Gastrocnemius medialis (tissue), 3 donors: ENCODE results near the gene ZNF557.

DNA sequence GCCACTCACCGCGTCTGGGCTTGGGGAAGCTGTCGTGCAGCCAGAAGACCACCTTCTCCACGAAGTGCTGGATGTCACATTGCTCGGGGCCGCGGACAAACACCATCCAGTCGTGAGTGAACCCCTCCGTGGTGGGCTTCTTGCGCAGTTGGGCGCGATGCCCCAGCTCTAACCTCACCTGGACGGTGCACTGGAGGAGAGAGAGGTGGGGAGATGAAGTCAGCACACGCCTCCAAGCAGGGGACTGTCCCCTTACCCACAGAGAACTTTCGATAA is 9.3 kb downstream of the MLLT1 start:
- PRO-cap, result no peak
- RAMPAGE, long total RNA, 3 experiments, result no peak in any of the 3 experiments

GRCh38 chr19:6278301-6278815 is 1.4 kb downstream of the MLLT1 start:
- PRO-cap, result no peak
- RAMPAGE, long total RNA, 3 experiments, result no peak in any of the 3 experiments

DNA sequence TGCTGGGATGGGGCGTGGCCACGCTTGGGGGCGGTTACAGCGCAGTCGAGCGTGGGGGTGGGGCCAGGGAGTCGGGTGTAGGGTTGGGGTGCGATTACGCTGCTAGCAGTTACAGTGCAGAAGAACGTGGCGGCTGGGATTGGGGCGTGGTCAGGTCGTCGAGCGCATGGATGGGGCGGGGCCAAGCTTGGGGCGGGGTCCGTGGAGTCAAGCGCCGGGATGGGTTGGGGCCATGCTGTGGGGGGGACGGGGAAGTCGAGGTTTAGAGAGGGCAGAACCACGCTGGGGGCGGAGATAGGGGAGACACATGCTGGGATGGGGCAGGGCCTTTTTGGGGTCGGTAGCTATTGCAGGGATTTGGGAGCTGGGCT is 795 bp downstream of the ALKBH7 start:
- PRO-cap, result no peak
- RAMPAGE, long total RNA, 3 experiments, result no peak in any of the 3 experiments

GRCh38 chr19:6425982-6426585 is 1.5 kb upstream of the KHSRP start:
- PRO-cap, result no peak
- RAMPAGE, long total RNA, 3 experiments, result no peak in any of the 3 experiments

DNA sequence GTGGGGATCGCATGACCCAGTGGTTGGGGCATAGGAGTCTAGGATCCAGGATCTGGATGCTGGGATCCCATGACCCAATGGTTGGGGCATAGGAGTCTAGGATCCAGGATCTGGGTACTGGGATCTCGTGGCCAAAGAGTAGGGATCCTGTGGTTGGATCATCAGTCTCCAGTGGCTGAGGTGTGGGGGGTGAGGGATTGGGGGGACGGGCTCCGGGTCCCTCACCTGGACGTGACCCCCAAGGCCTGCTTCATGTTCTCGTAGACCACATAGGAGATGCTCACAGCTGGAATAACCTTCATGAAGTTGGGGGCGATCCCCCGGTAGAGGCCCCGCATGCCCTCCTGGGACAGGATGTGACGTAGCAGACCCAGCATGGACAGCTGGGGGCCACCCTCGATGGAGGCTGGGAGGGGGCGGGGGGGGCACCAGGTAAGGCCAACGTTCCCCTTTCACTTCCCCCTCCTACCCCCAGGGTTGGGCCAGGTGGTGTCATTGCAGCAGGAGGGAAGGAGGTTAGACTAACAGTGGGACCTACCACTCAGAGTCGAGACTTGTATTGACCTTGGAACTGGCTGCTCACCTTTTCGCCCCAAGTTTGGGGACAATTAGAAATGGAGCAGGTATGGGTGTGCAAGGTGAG is 8.3 kb upstream of the SLC25A41 start:
- PRO-cap, result no peak
- RAMPAGE, long total RNA, 3 experiments, result no peak in any of the 3 experiments

DNA sequence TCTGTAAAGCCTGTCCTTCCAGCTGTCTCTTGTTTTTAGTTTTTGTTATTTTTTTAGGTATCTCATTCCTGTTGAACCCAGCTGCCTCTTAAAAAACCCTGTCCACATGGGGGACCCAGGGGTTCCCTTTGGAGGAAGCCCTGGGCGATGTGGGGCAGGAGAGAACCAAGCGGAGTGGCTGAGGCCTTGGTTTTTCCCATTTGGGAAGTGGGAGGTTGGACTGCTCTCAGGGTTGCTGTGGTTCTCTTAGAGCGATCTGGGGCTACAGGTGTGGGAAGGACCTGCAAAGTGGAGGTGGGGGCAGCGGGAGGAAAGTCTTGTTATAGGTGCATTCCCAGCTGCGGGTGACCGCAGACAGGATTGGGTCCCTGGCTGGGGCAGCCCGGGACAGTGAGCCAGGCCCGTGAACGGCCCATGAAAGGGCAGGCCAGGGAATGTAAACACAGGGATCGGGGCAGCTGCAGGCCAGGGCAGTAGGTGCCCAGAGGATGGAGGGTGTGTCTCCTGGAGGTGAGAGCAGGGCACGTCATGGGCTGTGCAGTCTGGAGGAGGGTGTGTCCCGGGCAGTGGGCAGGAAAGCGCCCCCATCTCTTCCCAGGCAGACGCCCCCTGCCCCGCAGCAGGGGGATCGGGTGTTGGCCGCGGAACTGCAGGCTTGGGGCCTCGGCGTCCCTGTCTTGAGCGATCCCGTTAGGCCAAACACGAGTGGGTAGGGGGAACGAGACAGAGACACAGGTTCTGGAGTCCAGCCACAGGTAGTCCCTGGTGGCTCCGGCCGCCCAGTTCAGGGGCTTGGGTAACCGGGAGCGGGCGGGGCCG is 761 bp downstream of the SLC25A23 start:
- PRO-cap, result no peak
- RAMPAGE, long total RNA, 3 experiments, result no peak in any of the 3 experiments

DNA sequence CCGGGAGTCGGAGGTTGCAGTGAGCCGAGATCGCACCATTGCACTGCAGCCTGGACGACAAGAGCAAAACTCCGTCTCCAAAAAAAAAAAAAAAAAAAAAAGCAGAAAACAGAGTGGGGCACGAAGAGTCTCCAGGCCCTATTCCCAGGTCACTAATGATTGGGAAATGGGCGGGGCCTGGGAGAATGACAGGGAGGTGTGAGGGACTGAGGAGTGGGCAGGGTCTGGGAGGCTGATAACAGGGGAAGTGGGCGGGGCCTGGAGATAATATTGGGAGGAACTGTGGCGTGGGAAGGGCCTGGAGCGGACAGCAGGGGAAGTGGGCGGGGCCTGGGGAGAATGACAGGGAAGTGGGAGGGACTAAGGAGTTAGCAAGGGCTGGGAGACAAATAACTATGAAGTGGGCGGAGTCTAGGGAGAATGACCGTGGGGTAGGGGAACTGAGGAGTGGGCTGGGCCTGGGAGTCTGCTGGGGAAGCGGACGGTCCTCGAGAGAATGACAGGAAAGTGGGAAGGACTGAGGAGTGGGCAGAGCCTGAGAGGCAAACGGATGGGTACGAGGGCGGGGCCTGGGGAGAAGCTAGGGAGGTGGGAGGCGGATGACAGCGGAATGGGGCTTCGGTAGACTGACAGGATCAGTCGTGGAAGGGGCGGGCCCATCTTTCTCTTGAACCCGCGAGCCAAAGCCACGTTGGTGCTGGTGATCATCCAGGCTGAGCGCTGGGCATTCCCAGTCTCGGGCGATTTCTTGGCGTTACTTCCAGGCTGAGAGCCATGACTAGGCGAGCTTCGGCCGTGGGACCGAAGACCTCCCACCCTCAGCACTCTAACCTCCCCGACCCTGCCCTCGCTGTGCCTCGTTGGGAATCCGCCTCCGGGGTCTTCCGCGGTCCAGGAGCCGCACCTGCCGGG is 14.0 kb upstream of the TUBB4A start:
- PRO-cap, result unidirectional peak, plus-strand start at position 409 of the sequence; bidirectional peak, plus-strand start at position 575 of the sequence, minus-strand start at position 509 of the sequence
- RAMPAGE, long total RNA, 3 experiments, result no peak in any of the 3 experiments

- PRO-cap, result no peak
- RAMPAGE, long total RNA, 3 experiments, result no peak in any of the 3 experiments
These were observed 3.4 kb downstream of the C3 start for GRCh38 chr19:6716906-6717614.

DNA sequence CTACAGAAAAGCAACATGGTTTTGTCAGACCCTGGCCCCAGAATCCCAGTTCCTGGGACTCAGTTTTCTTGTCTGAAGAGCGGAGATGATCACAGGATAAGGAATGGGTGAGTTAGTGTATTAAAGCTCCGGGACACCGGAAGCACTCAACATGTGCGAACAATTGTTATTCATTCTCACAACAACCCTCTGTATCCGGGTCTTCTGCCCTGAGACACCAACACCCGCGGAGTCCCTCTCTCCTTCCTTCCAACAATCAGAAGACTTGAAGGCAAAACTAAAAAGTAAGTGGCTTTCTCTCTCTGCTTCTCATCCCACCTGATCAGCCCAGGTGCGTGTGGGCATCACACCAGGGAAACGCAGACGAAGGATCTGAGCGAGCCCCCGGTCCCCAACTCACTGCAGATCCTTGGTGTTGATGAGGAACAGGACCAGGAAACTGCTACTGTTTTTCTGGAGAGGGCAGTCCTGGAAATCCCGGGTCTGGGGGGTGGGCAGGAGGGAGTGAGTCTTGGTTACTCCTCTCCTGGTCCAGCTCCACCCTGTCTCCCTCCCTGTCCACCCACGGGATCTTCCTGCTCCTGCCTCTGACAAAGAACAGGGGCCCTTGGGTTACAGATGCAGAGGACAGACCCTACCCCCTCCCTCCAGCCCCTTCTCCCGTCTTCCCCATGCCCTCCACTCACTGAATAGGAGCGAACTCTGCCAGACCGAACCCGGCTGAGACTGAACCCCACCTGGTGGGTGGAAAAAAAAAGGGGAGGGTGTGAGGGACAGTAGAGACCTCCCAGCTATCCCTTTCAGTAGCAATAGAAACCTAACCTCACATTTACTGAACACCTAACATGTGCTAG is 1.9 kb downstream of the GPR108 start:
- PRO-cap, result no peak
- RAMPAGE, long total RNA, 3 experiments, result no peak in any of the 3 experiments

GRCh38 chr19:6753108-6754163 is 13.8 kb downstream of the SH2D3A start:
- PRO-cap, result unidirectional peak, plus-strand start at chr19:6753584
- RAMPAGE, long total RNA, 3 experiments, result no peak in any of the 3 experiments

- PRO-cap, result no peak
- RAMPAGE, long total RNA, 3 experiments, result no peak in any of the 3 experiments
These were observed 6.5 kb downstream of the SH2D3A start for GRCh38 chr19:6760509-6761313.

GRCh38 chr19:7069059-7069808 is at the start of gene ZNF557:
TSS of gene ZNF557 (plus strand) at chr19:7069703.
- PRO-cap, result unidirectional peak, plus-strand start at chr19:7069465; bidirectional peak, plus-strand start at chr19:7069708, minus-strand start at chr19:7069627
- RAMPAGE, long total RNA, 3 experiments, result start-site peak on the plus strand in 1 of 3 experiments, at chr19:7069676-7069710 at its widest, 34 reads per replicate

DNA sequence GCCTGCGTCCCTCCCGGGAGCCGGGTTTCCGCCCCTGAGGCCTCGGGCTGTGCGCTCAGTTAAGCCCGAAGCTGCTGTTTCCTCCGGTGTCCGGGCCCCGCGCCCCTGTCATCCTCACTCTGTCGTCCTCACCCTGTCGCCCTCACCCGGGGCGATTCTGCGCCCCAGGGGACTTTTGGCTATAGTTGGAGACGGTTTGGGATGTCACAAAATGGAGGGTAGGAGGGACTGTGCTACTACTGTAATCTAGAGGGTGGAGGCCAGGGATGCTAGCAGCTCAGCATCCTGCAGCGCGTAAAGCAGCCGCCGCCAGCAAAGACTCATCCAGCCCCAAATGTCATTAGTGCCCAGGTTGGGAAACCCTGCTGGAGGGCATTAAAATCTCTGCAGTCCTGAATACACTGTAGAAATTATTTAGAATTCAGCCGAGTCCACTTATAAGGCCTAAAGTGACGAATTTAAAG is 338 bp downstream of the ZNF557 start:
- PRO-cap, result no peak
- RAMPAGE, long total RNA, 3 experiments, result no peak in any of the 3 experiments

DNA sequence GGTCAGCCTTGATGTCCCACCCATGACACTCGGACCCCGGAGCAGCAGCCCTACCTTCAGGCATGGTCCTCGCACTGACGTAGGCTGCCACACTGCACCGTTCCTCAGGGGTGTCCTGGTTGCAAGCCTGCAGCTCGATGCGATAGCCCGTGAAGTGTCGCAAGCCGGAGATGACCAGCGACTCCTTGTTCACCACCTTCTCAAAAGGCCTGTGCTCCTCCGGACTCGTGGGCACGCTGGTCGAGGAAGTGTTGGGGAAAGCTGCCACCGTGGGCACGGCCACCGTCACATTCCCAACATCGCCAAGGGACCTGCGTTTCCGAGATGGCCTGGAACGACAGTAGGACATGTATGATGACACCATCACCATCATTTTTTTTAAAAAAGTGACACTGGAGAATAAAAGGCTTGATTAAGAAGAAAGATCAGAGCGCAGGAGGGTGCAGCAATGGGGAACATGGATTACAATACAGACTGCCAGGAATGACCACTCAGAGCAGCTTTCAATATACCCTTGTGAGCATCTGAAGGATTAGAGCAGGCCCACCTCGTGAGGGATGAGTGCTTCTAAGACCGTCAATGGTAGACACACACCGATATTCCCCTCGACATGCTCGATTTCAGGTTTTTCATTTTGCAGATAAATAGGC is 73.4 kb downstream of the ZNF557 start:
- PRO-cap, result no peak
- RAMPAGE, long total RNA, 3 experiments, result no peak in any of the 3 experiments

DNA sequence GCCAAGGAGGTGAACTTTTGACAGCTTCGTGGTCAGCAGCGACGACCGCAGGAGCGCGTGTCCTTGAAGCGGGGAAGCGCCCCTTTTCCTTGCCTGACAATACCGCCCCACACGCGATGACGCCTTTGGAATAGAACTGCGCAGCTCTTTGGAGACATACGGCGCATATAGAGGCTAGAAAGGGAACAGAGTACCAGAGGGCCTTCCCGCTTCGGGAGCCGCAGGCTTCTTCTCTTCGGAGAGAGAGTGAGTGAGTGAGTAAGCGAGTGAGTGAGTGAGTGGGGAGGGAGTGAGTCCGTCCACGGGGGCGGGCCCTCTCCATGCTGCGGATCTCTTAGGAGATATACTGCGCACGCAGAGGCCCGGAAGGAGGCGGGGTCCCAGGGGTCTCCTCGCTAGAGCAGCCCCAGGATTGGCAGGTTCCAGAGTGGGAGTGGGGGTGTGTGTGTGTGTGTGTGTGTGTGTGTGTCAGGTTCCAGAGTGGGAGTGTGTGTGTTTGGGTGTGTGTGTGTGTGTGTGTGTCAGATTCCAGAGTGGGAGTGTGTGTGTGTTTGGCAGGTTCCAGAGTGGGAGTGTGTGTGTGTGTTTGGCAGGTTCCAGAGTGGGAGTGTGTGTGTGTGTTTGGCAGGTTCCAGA is 97.0 kb downstream of the INSR start:
- PRO-cap, result no peak
- RAMPAGE, long total RNA, 3 experiments, result no peak in any of the 3 experiments

DNA sequence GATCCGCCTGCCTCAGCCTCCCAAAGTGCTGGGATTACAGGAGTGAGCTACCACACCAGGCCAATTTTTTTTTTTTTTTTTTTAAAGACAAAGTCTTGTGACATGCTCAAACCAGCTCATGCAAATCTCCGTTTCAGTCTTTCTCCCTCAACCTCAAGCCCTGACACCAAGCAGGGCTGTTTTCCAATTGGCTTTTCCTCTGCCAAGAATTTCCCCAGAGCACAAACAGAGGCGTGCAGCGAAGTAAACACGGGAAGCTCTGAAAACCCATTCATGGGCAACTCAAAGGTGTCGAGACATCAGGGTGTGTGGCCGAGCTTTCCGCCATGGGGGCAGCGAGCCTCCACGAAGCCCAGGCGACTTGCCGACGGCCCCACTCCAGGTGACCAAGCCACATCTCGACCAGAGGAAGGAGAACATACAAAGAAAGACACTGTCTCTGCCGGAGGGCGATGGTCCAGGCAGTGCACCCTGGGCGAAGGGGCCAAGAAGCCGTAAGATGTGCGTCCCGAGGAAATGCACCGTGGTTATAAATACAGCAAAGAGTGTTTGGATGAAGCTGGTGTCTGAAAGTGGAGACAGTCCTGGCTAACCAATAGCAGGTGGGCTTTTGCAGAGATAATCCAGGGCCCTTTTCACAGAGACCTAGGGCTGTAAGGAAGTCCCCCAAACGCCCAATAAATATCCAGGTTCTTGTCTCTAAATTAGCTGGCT is 69.9 kb downstream of the INSR start:
- PRO-cap, result no peak
- RAMPAGE, long total RNA, 3 experiments, result no peak in any of the 3 experiments

GRCh38 chr19:7479931-7481204 is 8.5 kb downstream of the PEX11G start:
- PRO-cap, result no peak
- RAMPAGE, long total RNA, 3 experiments, result no peak in any of the 3 experiments

- PRO-cap, result no peak
- RAMPAGE, long total RNA, 3 experiments, result no peak in any of the 3 experiments
These were observed 5.1 kb downstream of the PEX11G start for GRCh38 chr19:7483685-7484124.

GRCh38 chr19:7506356-7506854 is 9.1 kb downstream of the TEX45 start:
- PRO-cap, result no peak
- RAMPAGE, long total RNA, 3 experiments, result no peak in any of the 3 experiments

- PRO-cap, result no peak
- RAMPAGE, long total RNA, 3 experiments, result no peak in any of the 3 experiments
These were observed 3.7 kb upstream of the ZNF358 start for GRCh38 chr19:7512212-7512679.